ENCODE data around the genes ZNG1A, DMRT3 and DMRT2.

GRCh38 chr9:62871-63276 lies 33.6 kb upstream of the WASHC1 start:
- PRO-cap, result no peak

GRCh38 chr9:72606-73011 lies 43.4 kb upstream of the WASHC1 start:
- PRO-cap, result no peak

DNA sequence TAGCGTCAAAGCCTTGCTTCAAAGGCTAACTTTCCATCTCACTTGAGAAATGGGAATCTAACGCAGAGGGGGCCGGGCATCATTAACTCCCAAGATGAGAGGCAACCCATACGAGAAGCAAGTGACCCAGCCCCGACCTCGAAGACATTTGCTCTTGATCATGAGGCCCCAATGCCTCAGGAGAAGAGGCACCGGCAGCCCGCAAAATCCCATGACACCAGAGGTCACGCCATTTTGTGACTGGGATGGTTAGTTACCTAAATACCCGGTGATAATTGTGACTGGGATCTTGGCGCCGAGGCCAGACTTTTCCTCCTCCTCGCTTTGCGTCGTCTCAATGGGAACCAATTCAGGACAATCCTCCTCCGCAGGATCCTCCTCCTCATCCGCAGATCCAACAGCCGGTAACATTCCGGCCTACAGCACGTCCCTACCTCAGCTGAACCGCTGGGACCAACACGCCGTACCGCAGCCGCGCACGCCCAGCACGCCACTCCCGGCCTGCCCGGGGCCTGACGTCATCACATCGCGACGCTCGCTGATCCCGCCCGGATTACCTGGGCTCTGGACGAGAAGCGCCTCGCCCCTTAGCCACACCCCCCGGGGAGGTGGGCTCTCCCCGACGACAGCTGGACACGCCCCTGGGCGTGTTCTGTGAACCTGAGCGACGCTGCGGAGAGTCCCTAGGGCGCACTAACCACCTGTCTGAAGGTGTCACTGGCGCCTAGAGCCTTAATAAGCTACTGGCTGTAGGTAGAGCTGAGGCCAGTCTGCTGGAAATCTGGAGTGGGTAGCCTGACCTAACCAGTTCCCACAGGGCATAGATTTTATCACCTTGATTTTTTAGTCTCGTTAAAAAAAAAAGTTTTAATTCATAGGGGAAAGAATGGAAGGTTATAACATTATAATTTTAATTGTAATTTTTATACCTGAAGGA lies at the start of gene ZNG1A:
Gene ZNG1A (minus strand): TSS at position 498 of the 937 bp plus-strand sequence.
- PRO-cap, result no peak

DNA sequence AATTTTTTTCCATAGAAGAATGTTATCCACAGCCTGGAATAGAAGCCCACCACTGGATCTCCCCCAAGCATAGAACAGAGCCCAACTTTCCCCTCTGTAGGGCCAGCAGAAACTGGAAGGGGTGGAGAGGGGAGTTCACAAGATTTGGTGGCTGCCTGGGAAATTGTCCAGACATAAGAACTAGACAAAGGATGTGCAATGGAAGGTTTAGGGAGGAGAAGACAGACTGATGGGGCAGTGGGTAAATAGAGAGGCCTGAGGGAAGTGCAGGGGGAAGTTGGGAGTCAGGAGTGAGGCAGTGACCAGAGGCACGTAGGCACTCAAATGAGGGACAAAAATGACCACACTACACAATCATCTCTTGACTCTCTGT lies 6.0 kb upstream of the DOCK8 start:
- PRO-cap, result no peak

- PRO-cap, result no peak
Measured at GRCh38 chr9:468964-469199, 35.6 kb upstream of the KANK1 start.

- PRO-cap, result no peak
Measured at GRCh38 chr9:505202-505516, 664 bp downstream of the KANK1 start.

DNA sequence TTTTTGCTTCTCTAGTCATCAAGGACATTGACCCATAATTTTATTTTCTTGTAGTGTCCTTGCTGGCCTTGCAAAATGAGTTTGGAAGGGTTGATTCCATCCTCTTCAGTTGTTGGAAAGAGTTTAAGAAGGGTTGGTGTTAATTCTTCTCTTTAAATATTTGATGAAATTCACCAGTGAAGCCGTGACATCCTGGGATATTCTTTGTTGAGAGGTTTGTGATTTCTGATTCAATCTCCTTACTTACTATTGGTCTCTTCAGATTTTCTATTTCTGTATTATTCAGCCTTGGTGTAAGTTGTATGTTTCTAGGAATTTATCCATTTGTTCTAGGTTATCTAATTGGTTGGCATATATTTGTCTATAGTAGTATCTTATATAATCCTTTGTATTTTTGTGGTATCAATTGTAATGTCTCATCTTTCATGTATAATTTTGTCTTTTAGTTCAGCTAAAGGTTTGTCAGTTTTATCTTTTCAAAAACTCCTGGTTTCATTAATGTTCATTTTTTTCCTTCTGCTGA lies 36.0 kb downstream of the KANK1 start:
- PRO-cap, result no peak

- PRO-cap, result no peak
Measured at GRCh38 chr9:585928-586556, 81.5 kb downstream of the KANK1 start.

- PRO-cap, result no peak
Measured at GRCh38 chr9:715220-715909, 126.1 kb upstream of the DMRT1 start.

GRCh38 chr9:976565-977636 lies at the start of gene DMRT3:
Gene DMRT3 (plus strand): TSS chr9:976655.
- PRO-cap, result no peak

DNA sequence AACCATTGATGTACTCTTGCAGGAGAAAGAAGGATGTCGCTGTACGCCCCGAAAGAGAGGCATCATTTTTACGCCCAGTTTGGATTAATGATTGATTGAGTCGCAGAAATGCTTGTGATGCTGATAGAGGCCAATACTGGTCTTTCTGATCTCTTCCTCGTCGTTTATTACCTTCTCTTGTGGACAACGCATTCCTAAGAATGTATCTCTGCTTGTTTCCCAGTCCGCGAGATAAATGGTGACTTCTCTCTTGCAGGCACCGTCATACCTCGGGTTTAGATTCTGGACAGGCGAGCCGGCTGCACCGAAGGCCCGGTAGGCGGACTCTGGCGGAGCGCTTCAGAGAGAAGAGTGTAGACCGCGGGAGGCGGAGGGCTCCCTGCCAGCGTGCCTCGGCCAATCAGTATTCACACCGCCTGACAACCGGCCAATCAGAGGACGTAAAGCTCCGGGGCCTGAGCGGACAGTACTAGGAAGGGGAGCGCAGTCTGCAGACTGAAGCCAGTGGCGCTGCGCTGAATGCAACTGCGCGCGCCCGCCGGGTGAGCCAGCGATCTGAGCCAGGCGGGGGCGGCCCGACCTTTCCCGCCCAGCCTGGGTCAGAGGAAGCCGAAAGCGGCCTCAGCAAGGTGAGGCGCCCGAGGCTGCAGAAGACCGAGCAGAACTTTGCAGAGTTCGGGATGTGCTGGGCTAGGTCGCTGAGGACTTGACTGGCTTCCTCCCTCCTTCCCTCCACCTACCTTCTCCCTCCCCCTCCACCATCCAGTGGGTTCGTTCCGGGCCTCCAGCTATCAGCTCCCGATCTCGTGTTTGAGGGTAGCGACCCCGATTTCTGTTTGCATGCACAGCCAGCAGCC lies at the start of gene DMRT2:
Gene DMRT2 (plus strand): TSS at position 504 of the 857 bp plus-strand sequence.
- PRO-cap, result bidirectional peak, plus-strand start at position 504 of the sequence, minus-strand start at position 328 of the sequence

DNA sequence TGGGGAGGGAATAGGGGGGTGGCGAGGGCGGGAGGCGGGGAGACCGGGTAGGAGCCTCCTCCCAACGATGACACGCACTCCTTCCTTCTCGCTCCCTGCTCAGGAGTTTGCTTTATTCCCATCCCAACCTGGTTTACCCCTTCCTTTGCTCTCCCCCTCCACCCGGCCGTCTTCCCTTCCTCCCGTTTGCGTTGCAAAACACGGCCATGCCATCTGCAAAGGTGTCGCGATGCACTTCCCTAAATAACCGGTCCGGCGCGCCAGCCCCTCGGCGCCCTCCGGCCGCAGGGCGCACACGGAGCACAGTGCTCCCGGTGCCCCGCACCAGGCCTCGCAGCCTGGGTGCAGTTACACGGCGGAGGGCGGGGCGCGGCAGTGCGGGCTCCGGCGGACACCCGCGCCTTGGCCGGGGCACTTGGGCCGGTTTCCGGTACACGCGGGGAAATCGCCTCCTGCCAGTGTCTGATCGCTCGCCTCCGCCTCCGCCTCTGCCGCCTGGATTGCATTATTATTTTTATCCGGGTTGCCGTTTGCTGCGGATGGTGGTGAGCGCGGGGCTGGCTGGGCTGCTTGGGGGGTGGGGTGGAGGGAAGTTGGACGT lies 1.6 kb downstream of the SMARCA2 start:
- PRO-cap, result bidirectional peak, plus-strand start at position 50 of the sequence, minus-strand start outside the sequence; bidirectional peak, plus-strand start outside the sequence, minus-strand start at position 490 of the sequence

GRCh38 chr9:2018762-2019158 lies 3.6 kb downstream of the SMARCA2 start:
- PRO-cap, result no peak

DNA sequence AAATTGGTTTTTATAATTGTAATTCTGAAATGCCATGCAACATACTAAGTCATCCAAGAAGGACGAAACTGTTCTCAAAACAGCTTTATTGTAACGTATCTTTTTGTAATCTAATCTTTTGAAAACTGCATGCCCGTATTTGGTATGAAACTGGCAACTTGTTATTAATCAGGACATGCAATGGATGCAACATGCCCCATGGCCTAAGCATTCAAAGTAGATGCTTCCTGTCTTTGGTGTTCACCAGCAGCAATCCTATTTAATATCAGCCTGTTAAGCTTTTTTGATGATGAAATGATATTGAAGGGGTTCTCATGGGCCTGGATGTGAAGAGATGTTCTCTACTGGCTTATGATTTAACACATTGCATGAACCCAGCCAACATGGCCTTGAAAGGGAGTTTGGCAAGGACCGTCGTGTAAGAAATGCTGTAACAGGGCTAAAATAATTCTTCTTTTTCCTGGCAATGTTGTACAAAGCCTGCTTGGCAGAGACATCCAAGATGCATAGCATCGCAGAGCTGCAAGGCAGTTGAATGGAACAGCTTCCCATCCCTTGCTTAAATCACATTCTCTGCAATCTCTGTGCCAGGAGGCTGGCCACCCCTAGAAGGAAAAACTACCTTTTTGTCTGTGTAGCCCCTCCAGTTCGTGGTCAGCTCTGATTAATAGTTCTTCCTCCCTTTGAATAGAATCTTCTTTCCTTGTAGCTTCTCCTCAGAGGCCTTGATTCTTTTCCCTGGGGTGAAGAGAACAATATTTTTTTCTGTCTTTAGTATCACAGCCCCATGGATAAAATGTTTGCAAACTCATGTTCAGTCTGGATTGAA lies 111.3 kb downstream of the SMARCA2 start:
- PRO-cap, result unidirectional peak, minus-strand start at position 825 of the sequence

- PRO-cap, result no peak
Measured at GRCh38 chr9:2640985-2641557, 19.5 kb downstream of the VLDLR start.

DNA sequence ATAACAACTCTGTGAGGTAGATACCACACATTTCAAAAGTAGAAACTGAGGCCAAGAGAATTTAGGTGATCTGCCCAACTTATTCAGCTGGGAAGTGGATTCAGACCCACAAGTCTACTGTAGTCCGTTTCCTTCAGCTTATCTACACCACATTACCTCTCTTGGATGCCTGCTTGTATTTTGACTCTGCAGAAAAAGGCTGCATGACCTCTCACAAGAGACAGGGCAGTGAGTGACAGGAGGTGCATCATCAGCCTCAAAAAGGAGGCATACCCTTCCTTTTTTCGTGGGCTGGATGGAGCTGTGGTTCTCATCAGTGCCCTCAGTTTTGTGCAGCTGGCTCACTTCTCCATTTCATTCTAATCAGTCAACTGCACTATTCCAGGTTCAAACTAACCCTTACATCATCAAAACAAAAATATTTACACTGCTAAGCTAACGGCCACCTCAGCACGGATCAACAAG lies 10.5 kb downstream of the KCNV2 start:
- PRO-cap, result unidirectional peak, minus-strand start at position 361 of the sequence

GRCh38 chr9:2838297-2838837 lies 5.5 kb downstream of the PUM3 start:
- PRO-cap, result no peak

GRCh38 chr9:3180870-3181915 lies 337.3 kb upstream of the PUM3 start:
- PRO-cap, result no peak

DNA sequence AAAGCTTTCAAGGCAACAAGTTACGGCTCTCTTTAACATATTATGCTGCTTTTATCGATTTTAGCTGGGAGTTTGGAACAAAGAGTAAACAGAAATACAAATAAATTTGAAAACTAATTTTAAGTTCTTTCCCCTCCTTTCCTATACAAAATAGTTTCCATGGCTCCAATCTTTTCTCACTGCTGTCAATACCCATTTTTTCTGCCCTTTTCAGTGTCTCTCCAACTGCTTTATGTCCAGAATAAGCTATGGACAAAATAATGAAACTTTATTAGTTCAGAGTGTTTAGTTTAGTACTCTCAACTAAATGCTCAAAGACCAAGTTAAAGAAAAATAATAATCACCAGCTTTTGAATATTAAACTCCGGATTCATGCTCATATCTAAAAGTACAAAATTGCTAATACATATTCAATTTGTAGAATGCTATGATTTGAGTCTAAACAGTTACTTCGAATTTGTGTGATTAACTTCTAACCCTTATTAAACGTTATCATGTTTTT lies 39.4 kb downstream of the RFX3 start:
- PRO-cap, result no peak

DNA sequence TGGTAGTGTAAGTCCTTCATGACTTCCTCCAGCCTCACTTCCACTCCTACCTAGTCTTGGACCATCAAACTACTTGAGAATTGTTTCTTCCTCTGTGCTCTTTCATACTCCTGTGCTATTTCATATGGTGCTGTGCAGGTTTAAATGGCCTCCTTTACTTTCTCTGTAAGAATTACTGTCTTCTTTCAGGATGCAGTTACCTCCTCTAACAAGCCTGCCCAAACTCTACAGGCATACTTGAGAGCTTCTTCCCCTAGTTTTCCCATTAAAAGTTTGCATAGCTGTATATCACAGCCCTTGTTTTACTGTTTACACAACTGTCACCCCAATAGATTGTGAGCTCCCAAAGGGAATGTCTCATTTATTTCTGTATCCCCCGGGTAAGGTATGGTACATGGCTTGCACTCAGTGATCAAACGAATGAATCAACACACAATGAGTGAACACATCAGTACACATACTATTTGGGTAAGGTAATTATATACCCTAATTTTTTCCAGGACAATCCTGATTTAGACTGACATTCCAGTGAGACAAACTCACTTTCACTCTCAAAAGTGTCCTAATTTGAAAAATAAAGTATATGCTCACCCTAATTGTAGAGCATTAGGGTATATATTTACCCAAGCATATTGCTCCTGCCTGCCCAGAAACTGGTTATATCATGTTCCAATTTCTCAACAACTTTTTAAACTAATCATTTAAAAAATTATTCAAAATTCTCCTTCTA lies 190.0 kb downstream of the GLIS3 start:
- PRO-cap, result no peak